ENCODE measurements around the genes C14orf28 and LRR1.

DNA sequence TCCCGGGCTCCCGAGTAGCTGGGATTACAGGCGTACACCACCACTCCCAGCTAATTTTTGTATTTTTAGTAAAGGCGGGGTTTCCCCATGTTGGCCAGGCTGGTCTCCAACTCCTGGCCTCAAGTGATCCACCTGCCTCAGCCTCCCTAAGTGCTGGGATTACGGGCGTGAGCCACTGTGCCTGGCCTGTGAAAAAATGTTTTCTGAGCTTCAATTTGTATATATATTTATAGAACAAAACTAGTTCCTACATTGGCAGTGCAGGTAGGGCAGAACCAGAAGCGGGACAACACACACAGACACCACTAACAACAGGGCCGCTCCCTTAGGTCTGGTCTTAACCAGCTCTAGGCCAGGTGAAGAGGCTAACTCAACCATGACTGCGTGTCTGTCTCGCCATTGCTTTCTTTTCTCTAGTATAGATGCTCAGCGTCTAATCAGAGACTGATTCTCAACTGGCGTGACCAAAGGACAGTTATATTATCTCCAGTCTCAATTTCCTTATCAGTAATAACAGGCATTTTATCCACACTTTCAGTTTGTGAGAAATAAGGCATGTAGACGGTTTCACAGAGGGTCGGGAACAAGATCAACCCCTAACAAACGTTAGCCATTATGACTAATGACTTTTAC is 1.2 kb upstream of the PNN start:
- PRO-cap, 8 experiments, result no peak in any of the 8 experiments

GRCh38 chr14:39431139-39432048 is 839 bp downstream of the FBXO33 start:
- PRO-cap, 8 experiments, result peak in 8 of 8 experiments; most common plus-strand start chr14:39431621 (in 7); most common minus-strand start chr14:39431720 (in 7)

GRCh38 chr14:41605169-41605749 is 1.4 kb upstream of the LRFN5 start:
- PRO-cap, 8 experiments, result no peak in any of the 8 experiments

DNA sequence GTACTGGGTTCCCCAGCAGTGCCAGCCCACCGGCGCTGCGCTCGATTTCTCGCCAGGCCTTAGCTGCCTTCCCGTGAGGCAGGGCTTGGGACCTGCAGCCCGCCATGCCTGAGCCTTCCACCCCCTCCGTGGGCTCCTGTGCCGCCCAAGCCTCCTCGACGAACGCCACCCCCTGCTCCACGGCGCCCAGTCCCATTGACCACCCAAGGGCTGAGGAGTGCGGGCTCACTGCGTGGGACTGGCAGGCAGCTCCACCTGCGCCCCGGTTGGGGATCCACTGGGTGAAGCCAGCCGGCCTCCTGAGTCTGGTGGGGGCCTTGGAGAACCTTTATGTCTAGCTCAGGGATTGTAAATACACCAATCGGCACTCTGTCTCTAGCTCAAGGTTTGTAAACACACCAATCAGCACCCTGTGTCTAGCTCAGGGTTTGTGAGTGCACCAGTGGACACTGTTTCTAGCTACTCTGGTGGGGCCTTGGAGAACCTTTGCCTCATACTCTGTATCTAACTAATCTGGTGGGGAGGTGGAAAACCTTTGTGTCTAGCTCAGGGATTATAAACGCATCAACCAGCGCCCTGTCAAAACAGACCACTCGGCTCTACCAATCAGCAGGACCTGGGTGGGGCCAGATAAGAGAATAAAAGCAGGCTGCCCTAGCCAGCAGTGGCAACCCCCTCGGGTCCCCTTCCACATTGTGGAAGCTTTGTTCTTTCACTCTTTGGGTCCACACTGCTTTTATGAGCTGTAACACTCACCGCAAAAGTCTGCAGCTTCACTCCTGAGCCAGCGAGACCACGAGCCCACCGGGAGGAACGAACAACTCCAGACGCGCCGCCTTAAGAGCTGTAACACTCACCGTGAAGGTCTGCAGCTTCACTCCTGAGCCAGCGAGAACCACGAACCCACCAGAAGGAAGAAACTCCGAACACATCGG is 121.9 kb downstream of the FSCB start:
- PRO-cap, 8 experiments, result no peak in any of the 8 experiments

- PRO-cap, 8 experiments, result no peak in any of the 8 experiments
Measured at GRCh38 chr14:44722852-44723187, 174.3 kb upstream of the C14orf28 start.

- PRO-cap, 8 experiments, result peak in 8 of 8 experiments; most common plus-strand start chr14:44897287 (in 6); most common minus-strand start chr14:44897572 (in 6)
Measured at GRCh38 chr14:44896720-44898105, at the start of gene C14orf28. C14orf28 (plus strand) TSS chr14:44897275.

- PRO-cap, 8 experiments, result no peak in any of the 8 experiments
Measured at GRCh38 chr14:44942008-44942827, 19.5 kb downstream of the KLHL28 start.

DNA sequence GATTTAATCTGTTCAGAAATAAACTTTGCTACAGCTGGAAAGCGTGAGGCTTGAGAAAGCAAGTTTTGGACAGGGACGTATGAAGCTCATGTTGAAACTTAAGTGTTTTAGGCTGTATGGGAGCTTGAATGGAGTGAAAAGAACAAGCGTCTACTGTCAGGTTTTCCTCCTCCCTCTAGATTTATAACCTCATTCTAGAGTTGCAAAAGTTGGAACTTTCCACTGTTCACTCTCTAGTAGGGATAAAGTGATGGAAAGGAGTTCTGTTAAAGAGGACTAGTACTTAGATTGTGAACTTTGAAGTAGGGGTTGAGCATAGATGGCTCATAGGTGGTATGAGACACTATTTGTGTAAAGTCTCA is 1.1 kb downstream of the PRPF39 start:
- PRO-cap, 8 experiments, result no peak in any of the 8 experiments

GRCh38 chr14:47104505-47105084 is 453.0 kb upstream of the RPL10L start:
- PRO-cap, 8 experiments, result no peak in any of the 8 experiments

DNA sequence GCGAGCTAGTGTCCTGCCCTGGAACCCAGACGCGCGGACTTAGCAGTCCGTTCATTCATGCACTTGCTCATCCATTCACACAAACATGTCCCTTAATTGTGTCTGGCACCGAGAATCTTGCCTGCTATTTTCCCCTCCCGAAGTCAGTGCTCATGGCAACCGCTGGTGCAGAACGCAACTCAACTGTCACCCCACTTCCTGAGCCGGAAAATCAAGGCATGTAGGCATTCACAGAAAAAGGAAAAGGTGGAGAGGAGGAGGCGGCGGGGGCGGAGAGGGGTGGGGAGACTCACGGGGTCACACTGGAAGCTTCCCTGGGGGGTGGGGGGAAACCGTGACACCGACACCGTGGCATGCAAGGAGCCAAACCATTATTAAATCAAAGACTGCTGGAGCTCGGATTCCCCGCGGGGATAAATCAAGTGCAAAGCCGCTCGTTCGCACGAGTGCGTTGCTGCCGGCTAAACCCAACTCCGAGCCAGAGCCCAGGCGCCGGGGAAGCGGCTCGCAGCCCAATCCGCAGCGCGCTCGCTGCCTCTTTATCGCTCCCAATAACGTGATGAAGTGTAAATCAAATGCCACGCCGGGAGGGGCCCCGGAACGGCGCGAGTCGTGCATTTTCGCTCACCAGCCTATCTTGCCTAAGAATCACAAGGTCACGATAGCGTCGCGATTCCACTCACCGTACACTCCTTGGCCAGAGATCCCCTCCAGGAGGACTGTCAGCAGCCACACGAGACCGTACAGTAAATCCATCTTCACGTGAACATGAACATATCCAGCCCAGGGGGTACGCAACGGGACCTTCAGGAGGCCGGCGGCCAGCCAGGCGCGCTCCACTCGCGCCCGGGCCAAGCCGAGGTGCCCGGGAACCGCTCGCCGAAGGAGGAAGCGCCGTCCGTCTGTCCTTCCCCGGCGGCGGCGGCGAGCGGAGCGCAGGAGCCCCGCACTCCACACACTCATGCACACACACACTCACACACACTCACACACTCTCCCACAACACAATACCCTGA is 1.3 kb downstream of the MDGA2 start:
- PRO-cap, 8 experiments, result no peak in any of the 8 experiments

DNA sequence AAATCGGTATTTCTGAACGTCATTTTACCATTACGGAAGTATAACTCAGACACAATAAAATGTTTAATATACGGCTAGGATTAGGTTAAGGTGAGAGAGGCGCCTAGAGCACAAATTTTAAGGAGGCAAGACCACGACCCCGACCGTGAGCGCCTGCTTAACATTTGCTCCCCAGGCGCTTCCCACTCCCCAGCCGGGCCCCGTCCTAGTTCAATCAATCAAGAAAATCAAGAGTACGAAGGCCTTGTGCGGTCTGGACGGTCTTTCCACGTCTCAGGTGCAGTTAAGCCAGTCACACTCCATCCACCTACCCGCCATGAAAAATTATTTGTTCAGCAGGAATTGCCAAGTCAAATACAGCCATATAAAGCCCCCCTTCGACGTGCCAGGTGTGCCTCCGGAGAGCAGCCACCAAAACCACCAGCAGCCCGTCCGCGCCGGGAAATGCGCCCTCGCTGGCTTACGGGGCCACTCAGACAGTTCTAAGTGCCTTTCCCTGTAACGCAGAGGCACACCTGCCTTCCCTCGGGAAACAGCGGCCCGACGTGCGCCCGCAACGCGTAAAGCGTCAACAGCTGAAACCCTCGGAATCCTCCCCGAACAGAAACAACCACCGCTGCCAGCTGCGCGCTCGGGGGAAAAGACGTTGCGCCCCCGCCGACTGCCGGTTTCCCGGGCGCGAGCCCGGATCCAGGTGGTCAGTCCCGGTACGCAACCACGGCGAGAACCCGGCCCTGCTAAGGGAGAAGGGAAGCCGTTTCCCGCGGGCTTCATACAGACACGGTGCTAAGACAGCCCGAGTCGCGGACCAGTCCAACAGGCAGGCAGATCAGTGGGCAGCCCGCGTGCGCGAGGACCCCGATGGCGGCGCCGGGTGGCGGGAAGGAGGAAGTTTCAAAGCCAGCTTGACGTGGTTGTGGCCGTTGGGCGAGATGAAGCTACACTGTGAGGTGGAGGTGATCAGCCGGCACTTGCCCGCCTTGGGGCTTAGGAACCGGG is at the start of gene LRR1:
LRR1 (plus strand) TSS at position 852 of the 999 bp plus-strand sequence.
- PRO-cap, 8 experiments, result peak in 8 of 8 experiments; most common plus-strand start position 908 of the sequence (in 3); most common minus-strand start position 604 of the sequence (in 7)

- PRO-cap, 8 experiments, result no peak in any of the 8 experiments
Measured at GRCh38 chr14:49774898-49775623, 7.1 kb downstream of the KLHDC2 start.

DNA sequence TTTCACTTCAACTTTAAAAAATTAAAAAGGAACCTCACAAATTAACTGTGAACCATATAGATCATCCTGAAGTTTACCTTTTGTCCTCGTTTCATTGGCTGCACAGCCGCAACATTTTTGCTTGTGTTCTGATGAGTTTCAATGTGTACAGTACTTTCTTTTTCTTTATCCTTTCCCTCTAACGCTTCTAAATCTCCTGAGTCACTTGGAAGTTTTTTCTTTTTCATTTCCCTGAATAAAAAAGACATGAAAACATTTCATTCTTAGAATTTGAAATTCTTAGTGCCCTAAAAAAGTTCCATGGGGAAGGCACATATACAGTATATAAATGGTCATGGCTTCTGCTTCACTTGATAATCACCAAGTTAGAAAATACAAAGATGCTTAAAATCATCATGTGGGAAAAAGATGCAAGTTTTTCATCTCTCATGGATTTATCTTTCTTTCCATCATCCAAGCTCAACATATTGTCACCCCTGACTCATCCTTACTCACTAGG is 27.8 kb downstream of the KLHDC2 start:
- PRO-cap, 8 experiments, result no peak in any of the 8 experiments

GRCh38 chr14:49837796-49838358 is 14.7 kb downstream of the NEMF start:
- PRO-cap, 8 experiments, result no peak in any of the 8 experiments

- PRO-cap, 8 experiments, result peak in 8 of 8 experiments; most common plus-strand start chr14:49893550 (in 7); most common minus-strand start chr14:49893535 (in 7)
Measured at GRCh38 chr14:49893186-49893608, 315 bp downstream of the ARF6 start.

DNA sequence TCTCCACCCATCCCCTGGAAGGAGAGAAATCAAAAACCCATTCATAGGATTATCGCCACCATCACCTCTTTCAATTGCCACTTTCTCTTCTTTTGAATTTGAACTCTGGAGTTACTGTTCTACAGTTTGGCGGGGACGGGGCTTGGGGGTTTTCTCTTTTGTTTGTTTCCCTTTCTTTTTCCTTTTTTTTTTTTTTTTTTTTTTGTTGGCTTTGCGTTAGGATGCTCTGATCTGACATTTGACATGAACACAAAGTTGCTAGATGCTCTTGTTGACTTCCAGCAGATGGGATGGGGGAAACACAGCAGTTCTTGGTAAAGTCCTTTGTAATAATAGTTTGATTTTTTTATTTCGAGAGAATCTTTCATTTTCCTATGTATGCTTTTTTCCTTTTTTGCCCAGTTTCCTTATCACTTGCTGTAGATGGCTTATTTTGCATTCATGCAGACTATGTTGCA is 1.4 kb downstream of the ARF6 start:
- PRO-cap, 8 experiments, result peak in 6 of 8 experiments; most common plus-strand start position 127 of the sequence (in 2); most common minus-strand start position 68 of the sequence (in 1)

DNA sequence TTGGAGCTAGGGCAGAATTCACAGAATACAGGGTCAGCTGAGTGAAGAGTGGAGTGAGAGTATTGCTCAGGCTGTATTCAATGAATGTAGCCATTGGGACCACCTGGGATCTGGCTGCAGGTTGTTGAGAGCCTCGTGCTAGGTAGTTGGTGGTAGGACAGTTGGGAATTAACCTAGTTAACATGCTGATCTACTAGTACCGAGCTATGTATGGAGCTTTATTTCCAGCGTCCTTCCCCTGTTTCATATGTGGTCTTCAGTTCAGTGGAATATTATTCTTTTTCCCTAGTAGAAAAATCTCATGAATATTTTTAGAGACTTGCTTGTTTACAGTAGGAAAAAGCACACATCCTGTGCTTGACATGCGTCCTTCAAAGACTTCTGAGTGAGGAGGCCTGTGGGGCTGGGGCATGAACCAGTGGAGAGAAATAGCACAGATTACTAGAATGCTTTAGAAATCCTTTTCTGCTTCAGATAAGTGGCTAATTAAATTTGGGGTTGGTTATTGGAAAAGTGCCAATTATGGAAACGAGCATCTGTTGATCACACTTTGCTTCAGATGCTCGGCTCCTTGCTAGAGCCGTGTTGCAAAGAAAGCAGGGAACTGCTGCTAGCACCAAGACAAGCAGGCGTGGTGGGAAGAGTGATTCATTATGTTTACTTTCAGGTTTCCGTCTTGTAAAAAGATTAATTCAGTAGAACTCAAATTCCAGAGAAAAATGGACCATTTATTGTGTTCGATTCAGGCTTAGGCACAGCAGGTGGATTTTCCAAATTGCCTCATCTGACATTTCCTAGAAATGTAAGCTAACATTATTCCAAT is 53.6 kb downstream of the ARF6 start:
- PRO-cap, 8 experiments, result no peak in any of the 8 experiments

DNA sequence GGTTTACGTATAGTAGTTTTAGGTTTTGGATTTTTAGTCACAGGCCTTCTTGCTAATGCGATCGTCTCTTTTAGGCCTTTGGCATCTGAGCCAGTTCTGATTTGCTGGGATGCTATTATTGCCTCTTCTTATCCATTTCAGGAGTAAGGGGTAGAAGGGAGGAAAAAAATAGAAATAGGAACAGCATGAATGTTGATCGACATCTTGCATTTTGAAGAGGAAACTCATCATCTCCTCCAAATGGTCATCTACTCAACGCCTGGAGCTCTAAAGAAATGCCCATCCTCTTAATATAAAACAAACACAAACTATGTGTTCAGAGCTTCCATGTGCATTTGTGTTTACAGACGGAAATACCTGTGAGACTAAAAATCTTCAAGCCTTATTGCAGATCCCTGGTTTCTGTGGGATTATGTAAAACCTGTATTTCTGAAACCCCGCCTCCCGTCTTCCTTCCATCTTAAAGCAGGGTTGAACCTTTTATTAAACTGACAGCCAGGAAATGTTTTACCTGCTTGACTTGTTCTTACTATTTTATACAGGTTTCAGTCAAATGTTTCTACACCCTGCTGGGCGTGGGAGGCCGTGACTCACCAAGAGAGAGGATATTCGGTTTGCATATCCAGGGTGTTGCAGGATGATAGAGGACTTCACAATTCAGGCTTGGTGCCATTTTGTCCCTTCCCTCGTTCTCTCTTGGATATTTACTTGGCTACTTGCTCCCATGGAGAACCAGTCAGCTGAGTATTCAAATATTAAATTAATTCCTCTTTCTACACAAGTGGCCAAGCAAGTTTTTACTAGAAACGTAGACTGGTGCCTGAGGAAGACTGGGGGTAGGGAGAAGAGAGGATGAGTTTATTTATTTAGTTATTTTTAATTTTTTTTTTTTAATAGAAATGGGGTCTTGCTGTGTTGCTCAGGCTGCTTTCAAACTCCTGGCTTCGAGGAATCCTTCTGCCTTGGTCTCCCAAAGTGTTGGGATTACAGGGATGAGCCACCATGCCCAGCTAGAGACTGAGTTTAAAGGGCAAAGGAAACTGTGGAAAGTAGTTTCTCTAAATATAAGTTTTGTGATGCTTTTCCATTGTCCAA is 69.7 kb downstream of the ARF6 start:
- PRO-cap, 8 experiments, result no peak in any of the 8 experiments

DNA sequence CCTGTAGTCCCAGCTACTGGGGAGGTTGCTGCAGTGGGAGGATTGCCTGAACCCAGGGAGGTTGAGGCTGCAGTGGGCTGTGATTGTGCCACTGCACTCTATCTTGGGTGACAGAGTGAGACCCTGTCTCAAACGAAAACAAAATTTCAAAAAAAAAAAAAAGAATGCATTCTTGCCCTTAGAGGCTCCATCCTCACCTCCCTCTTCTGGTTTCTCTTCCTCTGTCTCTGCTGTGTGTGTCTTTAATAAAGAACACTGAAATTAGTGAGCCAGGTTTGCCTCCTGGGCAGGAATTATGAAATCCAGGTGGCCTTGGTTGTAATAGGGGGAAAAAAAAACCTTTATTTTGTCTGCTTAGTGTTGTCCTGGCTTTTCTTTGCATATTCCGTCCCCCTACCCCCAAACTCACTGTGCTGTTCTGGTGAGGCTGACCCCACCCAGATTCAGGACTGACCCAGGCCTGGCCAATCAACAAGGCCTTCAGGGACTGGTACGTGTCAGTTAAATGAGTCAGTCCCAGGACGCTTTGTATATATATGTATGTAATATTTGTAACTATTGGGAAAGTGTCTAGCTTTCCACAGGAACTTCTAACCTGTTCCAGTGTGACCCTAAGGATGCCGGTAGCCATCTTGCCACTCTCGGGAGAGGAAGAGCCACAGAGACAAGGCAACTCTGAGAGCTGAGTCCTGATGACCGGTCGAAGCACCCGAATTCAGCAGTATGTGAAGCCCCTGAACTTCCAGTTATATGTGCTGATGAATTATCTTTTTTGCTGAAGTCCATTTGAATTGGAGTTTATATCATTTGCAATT is 107.5 kb downstream of the VCPKMT start:
- PRO-cap, 8 experiments, result no peak in any of the 8 experiments

DNA sequence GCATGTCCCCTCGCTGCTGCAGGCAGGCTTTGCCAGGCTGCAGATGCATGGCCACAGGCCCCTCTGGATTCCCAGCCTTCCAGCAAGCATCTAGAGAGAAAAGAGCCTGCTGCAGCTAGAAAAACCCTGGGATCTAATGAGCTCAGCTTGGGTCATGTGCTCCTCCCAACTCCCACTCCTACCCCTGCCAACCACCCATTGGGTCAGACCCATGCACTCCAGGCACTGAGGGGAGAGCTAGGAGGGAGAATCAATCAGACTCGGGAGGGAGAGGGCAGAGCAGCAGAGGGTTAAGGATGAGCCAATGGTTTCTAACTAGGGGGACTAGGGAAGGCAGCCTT is 56.6 kb downstream of the VCPKMT start:
- PRO-cap, 8 experiments, result no peak in any of the 8 experiments